HT1080 (cell line): ENCODE data around the gene SHROOM3.

DNA sequence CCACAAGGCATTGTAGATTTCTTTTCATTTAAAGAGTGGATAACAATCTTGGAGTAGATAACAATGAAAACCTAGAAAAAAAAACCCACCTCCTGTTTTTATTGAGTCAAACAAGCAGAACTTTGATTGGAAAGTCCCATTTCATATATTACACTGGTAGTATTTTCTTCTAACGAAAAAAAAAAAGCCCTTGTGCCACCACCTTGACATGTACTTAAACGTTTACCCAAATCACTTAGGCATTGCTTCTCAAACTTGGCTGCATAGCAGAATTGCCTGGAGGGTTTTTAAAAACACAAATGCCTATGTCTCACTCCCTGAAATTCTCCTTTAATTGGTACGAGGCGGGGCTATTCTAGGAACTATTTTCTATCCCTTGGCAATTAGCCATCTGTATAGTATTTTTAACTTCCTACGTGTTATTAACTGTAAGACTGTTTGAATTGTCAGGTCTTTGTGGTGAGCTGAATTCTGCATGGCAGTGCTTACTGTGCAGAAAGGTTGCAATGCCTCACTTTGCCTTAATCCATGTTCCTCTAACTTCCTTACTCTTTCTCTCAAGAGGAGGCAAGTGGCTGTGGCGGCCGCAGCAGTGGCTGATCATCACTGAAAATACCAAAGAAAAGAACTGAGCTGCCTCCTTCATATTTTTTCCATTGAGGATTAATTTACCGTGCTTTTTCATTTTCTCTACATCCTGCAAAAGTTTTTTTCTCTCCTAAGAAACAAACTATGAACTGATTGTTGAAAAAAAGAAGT lies at the start of gene SHROOM3:
Gene SHROOM3, plus strand, starts transcription at position 548 of the 759 bp plus-strand sequence.
RAMPAGE:
- cytosol, long total RNA, result no peak
- long total RNA, result no peak
- nucleus, long total RNA, result no peak

DNA sequence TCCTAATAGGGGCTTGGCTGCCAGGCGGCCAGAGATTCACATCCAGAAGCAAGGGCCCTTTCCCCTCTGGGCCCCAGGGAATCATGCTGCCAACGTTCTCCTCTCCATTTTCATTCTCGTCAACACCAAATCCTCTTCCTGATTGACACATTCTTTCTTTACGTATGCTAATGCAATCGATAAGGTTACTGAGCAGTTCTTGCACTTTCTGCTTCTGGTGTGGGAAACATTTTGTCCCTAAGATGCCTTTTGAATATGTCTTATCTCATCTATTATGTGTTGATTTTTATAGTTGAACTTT lies 123.8 kb downstream of the SHROOM3 start:
RAMPAGE:
- cytosol, long total RNA, result no peak
- long total RNA, result no peak
- nucleus, long total RNA, result no peak

GRCh38 chr4:76569326-76569620 lies 134.2 kb downstream of the SHROOM3 start:
RAMPAGE:
- cytosol, long total RNA, result no peak
- long total RNA, result no peak
- nucleus, long total RNA, result no peak

DNA sequence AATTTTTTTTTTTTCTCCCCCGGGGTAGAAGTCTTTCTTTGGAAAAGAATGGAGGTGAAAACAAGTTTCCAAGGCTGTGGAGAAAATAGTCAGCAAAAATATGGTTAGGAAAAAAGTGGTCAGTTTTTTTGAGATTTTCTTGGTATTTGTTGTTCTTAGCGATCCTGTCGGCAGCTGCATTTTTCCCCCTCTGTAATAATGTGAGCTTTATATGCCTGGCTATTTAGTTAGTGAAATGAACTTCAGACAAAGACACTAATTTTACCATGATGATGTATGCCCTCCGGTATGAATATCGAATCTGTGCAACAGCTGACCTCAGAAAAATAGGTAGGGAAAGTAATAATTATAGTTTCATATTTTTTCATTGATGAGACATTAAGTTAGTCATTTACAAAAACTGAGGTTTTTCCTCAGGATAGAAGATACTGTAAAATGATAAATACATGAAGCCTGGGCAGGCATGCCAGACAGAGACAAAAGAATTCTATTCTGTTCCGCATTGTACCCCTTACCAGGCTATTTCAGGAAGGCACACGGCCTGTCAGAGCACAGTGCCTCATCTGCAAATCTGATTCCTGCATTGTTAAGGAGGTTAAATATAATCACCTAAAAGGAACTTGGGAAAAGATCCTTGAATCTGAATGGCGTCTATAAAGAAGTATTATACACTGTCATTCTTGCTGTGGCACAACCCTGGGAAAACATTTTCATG lies 155.8 kb downstream of the SHROOM3 start:
RAMPAGE:
- cytosol, long total RNA, result no peak
- long total RNA, result no peak
- nucleus, long total RNA, result no peak

DNA sequence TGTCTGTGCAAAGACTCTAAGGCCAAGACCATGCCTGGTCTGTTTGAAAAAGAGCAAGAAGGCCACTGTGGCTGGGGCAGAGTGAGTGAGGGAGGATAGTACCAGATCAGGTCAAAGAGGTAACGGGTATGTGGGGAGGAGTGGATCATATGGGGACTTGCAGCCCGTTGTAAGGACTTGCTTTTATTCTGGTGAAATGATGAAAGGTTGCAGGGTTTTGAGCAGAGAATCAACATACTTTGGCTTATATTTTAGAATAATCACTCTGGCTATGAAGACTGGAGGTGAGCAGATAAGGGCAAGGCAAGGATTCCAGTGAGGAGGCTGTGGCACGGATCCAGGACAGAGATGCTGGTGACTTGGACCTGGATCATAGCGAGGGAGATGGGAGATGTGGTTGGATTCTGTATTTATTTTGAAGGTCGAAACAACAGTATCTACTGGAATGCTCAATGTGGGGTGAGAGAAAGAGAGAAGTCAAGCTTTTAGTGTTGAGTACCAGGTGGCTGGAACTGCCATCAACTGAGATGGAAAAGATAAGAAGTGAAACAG lies 194.3 kb downstream of the SHROOM3 start:
RAMPAGE:
- cytosol, long total RNA, result no peak
- long total RNA, result no peak
- nucleus, long total RNA, result no peak

DNA sequence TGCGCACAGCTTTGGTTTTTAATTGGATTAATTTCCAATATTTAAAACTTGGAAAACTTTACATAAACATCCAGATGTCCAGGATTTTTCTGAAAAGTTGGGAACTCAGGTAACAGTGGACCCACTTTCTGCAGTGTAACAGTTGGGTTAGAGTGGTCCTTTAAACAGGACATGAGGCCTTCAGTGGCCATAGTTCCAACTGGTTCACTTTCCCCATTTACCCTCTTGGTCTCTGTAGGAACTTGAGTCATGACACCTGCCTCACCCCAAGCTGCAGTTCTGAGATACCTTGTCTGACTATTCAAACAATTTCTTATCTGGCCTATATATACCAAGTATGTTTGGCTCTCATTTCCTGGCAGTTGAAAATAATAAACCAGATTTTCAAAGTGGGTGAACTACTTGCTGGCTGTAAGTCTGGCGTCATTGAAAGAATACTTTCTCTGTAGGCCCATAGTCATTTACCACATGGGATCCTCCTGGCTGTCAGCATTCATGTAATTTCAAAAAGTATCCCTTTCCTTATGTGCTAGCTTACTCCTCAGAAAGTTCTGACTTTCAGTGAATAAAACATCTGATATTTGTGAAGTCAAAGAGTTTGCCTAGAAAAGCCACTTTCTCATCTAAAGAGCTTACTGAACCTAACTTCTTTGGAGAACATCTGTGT lies 228.8 kb downstream of the SHROOM3 start:
RAMPAGE:
- cytosol, long total RNA, result no peak
- long total RNA, result no peak
- nucleus, long total RNA, result no peak

GRCh38 chr4:76688704-76689890 lies 208.8 kb downstream of the SOWAHB start:
RAMPAGE:
- cytosol, long total RNA, result no peak
- long total RNA, result no peak
- nucleus, long total RNA, result no peak

DNA sequence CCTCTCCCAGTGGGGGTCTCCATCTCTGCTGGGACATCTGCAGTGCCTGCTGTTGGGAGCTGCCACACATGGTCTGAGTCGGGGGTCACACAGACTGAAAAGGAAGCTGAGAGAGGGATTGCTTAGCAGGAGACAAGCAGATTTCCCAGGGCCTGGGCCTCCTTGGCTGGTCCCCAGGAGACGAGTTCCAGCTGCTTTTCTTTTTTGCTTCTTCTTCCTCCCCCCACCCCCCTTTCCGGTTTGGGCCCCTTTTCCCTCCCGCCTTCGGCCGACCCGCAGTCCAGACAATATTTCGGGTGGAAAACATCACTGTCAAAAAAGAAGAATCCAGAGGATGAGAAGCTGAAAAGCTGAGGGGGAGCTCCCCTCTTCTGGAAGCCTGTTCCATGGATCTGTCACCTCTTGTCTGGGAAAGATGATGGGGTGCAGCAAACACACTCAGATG lies 85.8 kb downstream of the SOWAHB start:
RAMPAGE:
- cytosol, long total RNA, result no peak
- long total RNA, result no peak
- nucleus, long total RNA, result no peak

DNA sequence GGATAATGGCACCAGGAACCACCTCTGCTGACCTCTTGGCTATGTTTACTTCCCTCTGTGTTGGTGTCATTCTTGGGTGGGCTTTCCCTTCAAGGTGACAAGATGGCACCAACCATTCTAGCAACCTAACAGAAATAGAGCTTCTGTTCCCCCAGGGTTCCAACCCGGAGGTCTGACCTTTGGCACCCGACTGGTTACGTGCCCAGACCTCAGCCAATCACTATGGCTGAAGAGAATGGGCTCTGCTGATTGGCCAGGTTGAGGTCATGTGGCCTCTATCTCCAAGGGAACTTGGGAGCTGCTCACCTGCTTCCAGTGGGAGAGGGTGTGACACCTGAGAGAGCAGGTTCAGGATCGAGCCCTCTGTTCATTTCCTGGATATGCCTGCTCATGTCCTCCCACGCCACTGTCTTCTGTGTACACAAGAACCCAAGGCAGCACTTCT lies 11.1 kb downstream of the SOWAHB start:
RAMPAGE:
- cytosol, long total RNA, result no peak
- long total RNA, result no peak
- nucleus, long total RNA, result no peak

DNA sequence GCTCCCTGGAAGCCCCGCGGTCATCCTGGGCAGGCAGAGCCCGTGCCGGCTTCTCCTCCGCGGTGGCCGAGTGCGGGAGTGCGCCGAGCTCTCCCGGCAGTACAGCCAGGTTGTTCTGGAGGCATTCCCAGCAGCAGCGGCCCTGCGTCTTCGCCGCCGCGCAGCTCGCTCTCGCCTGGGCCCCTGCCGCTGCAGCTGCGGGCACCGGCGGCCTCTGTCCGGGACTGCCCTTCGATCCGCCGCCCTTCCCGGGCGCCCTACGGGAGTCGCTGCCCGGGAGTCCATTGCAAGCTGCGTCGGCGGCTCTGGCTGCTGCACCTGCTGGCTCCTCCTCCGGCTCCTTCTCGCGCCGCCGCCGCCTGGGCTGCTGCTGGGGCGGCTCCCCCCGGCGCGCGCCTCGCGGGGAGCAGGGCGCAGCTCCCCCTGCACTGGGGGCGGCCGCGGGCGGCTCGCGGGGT lies 786 bp downstream of the SOWAHB start:
RAMPAGE:
- cytosol, long total RNA, result no peak
- long total RNA, result no peak
- nucleus, long total RNA, result no peak

GRCh38 chr4:77023523-77024285 lies 52.1 kb downstream of the CCNI start:
RAMPAGE:
- cytosol, long total RNA, result no peak
- long total RNA, result no peak
- nucleus, long total RNA, result no peak

DNA sequence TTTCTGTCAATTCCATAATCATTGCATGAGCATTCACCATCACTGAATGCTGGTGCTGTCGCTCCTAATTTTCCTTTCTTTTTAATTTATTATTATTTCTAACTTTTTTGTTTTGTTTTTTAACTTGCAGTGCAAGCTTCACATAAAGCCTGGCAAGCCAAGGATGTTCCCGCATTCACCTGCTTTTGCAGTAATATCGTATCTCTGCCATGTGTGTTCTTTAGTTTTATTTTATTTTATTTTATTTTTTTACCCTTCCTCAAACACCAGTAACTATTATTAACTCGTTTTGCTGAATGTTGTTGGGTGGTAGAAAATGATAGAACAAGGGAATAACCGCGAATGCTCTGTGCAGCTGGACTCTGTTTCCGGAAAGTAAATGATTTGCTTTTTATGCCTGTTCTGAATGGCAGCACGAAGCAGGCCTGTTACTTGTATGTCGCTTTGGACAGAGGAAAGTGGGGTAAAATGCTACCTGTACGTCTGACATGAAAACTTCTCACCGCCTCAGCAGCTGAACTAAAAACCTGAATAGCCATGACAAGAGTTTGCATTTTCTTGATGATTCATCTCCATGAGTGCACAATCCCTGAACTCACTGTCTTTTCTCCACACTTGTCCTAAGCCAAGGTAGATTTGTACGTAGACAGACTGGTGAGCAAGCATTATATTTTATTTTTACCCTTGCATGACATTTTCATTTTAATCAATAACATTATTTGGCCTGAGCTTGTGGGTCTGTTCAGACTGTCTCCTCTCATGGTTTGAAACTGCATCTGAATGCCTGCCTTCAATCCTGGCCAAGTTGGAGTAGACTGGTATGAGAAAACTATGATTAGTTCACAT lies 41.2 kb downstream of the CCNI start:
RAMPAGE:
- cytosol, long total RNA, result no peak
- long total RNA, result no peak
- nucleus, long total RNA, result no peak

DNA sequence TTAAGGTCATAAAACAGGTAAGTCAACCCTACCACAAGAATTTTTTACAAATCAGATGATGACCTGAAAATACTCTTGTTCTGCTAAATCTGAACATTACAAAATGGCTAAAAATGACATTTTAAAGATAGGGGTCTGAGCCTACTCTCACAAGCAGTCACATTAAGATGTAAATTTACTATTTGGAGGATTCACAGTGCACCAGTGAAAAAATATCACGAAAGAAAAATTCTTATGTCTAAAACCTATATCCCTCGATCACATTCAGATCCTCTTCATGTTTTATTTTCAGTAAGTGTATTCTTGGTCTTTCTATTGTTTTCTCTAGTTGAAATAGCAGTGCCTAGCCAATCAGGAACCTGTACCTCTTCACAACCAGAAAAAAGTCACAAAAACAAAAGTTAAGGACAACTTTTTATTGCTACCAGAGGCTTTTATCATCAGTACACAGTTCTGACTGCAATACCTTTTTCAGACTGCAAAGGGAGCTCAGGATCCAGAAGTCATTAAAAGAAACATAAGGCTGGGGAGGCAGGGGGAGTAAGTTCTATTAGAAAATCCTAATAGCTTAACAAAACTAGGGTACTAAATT lies 28.9 kb downstream of the CCNI start:
RAMPAGE:
- cytosol, long total RNA, result no peak
- long total RNA, result no peak
- nucleus, long total RNA, result no peak

RAMPAGE:
- cytosol, long total RNA, result no peak
- long total RNA, result no peak
- nucleus, long total RNA, result no peak
Observed at GRCh38 chr4:77069690-77070208, 6.0 kb downstream of the CCNI start.

DNA sequence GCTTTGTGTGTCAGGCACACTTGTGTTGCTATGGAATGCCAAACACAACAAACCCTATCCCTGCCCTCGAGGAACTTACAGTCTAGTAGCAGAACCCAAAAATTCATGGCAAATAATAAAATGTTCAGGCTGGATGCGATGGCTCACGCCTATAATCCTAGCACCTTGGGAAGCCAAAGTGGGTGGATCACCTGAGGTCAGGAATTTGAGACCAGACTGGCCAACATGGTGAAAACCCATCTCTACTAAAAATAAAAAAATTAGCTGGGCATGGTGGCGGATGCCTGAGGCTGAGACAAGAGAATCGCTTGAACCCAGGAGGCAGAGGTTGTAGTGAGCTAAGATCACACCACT lies 14.1 kb downstream of the CCNG2 start:
RAMPAGE:
- cytosol, long total RNA, result no peak
- long total RNA, result no peak
- nucleus, long total RNA, result no peak

GRCh38 chr4:77565940-77566620 lies 39.5 kb upstream of the CXCL13 start:
RAMPAGE:
- cytosol, long total RNA, result no peak
- long total RNA, result no peak
- nucleus, long total RNA, result no peak

DNA sequence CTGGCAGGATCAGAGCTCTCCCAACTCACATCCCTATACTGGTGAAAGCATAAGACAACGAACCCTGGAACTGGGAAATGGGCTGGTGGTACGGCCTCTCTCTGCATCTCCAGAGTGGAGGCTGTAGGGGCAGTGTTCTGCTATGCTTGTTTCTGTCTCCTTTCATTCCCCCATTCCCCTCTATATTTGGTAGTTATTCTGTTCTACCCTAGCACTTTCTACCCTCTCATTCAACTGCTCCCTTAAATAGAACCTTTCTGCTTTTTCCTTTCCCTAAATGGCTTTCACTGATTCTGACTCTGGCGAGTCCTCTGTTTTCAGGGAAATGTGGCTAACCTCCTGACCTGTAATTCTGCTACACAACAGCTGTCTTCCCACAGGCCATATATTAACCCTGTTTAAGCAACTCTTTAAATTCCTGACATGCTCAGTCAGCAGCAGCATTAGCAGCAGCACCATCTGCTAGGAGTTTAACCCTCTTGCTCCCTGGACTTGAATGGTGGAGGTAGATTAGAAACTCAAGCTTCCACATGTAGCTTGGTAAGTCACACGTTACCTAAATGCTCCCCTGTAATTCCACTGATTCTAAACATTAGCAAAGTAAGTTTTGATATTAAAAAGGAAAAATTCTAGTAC lies 94.2 kb downstream of the CXCL13 start:
RAMPAGE:
- cytosol, long total RNA, result no peak
- long total RNA, result no peak
- nucleus, long total RNA, result no peak

DNA sequence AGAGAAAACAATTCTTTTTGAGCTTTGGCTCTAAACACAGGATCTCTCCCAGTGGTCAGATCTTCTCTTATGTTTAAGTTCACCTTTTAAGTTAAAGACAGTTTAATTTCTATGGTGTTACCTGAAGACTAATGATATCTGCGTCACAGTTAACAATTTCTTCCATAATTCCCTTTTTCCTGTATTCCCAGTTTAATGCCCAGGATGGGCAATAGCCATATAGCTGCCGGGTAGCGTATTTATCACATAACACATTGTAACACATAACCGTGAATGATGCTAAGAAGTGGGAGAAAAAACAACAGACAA lies 74.6 kb downstream of the CNOT6L start:
RAMPAGE:
- cytosol, long total RNA, result no peak
- long total RNA, result no peak
- nucleus, long total RNA, result no peak

DNA sequence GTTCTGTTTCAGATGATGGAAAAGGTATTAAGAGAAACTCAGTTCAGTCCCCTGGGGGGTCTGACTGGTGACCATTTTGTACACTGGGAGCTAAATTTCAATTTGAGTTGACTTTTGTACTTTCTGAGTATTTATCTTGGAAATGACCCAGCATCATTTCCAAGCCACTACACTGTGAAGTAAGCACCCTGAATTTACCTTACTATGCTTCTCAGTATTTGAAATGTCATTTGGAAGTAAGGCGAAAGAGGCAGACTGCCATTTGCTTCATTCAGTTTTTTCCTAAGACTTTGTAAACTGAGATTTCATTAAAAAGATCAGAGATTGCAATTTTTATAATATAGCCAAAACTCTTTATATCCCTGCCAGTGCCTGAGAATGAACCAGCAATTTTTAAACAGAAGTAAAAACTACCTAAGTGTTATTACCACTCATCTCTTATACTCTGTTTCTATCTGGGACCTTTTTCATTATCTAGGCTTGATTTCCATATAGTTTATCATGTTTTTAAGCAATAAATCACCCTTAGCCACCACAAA lies 73.2 kb downstream of the CNOT6L start:
RAMPAGE:
- cytosol, long total RNA, result no peak
- long total RNA, result no peak
- nucleus, long total RNA, result no peak

DNA sequence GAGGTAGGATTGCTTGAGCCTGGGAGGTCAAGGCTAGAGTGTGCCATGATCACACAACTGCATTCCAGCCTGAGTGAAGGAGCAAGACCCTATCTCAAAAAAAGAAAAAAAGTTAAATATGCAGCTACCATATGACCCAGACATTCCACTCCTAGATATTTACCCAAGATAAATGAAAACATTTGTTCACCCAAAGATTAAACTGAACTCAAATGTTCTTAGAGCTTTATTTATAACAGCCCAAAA lies 20.4 kb downstream of the CNOT6L start:
RAMPAGE:
- cytosol, long total RNA, result no peak
- long total RNA, result no peak
- nucleus, long total RNA, result no peak